H7 (cell line): ENCODE measurements around the genes CD69, KLRF1, KLRC3 and KLRC2.

- RAMPAGE, long total RNA = no peak
Observed at GRCh38 chr12:9731286-9731787, 29.4 kb downstream of the CD69 start.

DNA sequence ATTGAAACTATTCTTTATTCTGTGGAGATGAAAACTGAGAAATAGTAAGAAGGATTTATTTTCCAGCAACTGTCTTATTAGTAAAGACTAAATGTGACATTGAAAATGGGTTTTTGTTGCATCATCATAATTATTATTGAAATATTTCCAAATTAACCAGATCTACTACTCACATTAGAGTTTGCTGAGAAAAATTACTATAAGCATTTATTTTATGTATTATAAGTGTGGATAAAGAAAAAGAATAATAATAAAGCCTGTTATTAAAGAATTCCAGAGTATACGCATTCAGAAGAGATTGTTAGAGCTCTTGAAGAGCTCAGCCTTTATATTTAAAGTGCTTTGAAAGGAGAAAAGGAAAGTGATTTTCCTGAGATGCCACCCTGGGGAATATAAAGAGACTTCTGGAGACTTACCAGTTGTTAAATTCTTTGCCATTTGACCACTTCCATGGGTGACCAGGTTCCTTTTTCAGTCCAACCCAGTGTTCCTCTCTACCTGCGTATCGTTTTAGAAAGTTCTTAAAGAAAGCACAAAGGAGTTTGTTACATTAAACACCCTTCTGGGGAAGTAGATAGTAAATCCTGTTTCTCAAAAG lies 6.4 kb downstream of the CD69 start:
- RAMPAGE, long total RNA = no peak

GRCh38 chr12:9756597-9757224 lies 4.0 kb downstream of the CD69 start:
- RAMPAGE, long total RNA = no peak

DNA sequence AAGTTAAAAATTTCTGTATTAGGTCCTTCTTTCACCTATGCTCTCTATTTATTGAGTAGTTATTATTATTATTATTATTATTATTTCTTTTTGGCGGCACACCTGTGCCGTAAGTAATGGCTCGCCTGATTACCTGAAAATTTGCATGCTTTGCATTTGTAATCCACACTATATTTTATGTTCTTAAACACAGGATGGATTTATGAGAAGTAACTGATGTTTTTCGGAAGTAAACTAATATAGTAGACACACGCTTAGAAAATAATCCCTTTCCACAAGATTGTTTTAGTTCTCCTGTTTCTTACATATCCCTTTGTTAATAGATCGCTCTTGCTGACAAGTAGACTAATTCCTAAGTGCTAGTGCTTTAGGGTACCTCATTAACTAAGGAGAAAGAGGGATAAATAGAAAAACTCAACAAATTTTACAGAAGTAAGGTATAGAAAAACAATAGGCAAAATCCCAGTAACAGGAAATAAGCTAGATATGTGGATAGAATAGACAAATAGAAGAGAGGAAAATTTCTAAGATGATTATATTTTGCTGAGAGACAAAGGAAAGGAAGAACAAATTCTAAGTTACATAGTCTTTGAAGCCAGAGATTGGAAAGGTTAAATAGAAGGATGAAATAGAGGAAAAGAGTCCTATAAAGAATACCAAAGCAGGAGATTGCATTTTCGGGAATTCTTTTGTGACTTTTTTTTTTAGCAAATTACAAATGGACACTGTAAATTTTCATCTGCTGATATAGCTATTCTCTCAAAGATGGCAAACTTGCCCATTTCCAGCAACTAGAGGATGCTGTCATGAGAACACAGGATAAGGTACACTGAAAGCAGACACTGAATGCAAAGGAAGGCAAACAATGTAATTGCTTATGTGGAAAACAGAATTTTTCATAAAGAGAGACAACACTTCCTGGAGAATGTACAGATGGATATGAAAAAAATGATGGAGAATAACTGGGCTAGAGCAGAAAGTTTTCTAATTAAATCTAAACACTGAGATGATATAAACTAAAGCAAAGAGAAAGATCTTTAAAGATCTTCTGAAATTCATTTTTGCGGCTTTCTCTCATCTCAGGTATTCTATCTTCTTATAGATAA lies 922 bp downstream of the CD69 start:
- RAMPAGE, long total RNA = no peak

DNA sequence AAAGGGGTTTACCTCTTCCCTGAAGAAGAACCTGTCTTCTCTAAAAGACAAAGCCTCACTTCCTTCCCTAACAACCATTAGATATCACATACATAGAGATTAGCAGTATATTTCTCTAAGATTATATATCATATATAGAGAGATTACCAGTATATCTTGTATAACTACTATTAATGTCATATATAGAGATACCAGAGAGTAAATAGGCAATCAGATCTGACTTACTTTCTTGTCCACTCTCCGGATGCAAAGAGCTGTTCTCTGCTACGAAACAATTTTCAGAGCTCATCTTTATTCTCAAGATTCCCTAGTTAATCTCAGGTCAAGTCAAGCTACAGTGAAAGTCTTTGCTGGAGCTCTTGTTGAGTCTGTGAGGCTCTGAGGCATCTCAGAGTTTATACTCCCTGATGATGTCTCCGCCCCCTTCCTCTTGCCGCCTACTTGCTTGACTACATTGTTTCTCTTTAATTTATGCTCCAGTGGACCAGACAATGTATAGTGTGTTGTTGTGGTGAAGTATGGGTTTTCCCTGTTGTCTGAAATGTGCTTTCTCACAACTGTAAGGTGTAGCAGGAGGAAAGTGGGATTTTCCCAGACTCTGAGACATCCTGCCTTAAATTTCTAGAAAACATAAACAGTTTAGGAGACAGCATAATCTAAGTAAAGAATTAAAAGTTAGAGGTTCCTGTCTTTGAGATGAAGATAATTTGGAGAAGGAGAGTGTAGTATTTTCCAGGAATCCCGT lies at the start of gene CD69:
Gene CD69 (minus strand): TSS at position 370 of the 745 bp plus-strand sequence.
- RAMPAGE, long total RNA = no peak

- RAMPAGE, long total RNA = no peak
Observed at GRCh38 chr12:9827226-9827523, at the start of gene KLRF1. Gene KLRF1 (plus strand): TSS chr12:9827481.

DNA sequence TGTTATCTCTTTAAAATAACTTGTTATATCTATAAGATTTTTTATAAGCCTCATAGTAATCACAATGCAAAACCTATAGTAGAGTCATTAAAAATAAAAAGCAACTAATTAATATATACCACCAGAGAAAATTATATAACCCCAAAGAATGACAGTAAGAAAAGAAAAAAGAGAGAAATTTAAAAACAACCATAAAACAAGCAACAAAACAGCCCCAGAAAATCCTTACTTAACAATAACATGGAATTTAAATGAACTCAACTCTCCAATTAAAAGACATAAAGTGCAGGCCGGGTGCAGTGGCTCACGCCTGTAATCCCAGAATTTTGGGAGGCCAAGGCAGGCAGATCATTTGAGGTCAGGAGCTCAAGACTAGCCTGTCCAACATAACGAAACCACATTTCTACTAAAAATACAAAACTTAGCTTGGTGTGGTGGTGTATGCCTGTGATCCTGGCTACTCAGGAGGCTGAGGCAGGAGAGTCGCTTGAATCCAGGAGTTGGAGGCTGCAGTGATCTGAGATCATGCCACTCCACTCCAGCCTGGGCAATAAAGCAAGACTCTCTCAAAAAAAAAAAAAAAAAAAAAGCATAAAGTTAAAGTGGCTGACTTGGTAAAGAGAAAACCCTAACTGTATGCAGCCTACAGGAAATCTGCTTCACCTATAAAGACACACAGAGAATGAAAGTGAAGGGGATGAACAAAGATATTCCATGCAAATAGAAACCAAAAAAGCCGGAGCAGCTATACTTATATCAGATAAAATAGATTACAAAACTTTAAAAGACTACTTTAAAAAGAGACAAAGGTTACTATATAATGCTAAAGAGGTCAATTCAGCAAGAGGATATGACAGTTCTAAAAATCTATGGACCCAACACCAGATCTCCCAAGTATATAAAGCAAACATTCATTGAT lies 4.3 kb downstream of the CLEC2B start:
- RAMPAGE, long total RNA = no peak

GRCh38 chr12:9872166-9872573 lies 3.0 kb upstream of the CLEC2B start:
- RAMPAGE, long total RNA = no peak

DNA sequence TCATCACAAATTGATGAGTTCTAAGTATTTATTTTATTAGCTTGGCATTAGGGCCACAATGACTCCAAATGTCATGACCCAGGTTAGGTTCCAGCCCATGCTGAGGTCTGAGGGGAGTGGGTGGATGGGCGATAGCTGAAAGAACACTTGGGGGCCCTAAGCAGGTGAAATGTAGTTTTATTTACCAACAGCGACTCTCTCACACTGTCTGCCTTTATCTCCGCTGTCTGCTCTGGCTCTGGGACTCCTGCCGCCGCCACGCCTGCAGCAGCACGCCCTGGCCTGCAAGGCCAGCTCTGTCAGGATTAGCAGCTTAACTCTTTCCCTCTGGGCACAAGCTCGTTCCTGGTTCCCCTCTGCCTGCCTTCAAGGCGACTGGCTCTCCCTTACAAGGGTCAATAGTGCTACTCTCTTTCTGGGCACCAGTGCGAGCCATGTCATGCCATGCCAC lies 3.5 kb upstream of the CLEC2B start:
- RAMPAGE, long total RNA = no peak

DNA sequence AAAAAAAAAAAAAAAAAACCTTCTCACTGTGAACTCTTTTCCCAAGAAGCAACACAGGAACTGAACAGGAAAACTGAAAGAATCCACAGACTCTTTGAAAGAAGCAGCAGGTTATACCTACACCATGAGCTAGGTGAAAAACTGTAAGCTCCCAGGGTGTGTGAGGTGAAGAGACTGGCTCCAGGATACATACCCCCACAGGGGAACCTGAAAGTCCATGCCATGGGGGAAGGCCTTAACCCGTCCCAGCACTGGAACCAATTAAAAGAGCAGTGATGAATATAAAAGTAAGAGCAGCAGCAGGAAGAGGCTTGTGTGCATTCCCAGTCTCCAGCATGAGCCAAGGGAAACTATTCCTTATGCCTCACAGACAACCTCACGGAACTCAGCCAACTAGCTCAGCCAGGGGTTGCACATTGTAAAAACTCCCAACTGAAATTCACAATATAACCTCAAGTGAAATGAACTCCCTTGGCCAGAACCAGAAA lies 2.0 kb upstream of the CLEC1A start:
- RAMPAGE, long total RNA = no peak

DNA sequence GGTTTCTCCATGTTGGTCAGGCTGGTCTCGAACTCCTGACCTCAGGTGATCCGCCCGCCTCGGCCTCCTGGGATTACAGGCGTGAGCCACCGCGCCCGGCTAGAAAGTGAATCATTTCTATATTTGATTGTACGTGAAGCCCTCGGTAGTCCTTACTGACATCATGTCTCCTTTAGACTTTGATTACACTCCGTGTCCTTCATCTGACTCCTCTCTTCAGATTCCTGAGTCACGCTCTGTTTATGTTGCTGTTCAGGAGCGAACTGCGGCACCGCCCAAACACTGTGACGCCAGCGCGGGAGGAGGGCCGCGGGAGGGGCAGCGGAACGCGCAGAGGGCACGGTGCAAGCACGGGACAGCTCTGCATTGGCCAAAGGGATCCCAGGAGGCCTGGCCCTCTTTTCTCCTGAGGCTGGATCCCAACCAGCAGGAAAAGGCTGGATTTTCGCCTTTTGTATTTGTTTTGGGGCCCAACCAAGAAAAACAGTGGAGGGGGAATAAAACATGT lies 480 bp upstream of the GABARAPL1 start:
- RAMPAGE, long total RNA = no peak

DNA sequence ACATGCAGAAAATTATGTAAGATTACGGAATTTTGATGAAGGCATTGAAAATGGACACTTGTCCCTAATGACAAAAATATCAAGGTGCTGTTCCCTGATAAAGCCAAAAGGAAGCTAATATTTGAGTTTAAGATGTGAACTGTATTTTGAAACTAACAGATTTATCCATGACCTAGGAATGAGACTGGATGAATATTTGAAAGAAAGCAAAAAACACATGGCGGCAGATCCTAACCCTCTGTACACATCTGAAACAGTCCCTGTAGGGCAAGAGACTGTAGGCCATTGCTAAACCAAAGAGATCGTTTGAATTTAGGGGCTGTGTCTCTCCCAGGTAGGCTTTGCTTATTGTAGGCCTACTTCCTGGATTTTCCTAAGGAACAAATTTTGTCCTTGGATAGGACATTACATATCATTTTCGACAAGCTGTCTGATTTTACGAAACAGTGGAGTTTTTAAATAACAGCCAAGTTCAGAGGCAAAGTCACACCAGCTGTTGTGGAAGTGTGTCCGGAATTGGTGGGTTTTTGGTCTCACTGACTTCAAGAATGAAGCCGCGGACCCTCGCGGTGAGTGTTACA lies 11.4 kb downstream of the GABARAPL1 start:
- RAMPAGE, long total RNA = no peak

DNA sequence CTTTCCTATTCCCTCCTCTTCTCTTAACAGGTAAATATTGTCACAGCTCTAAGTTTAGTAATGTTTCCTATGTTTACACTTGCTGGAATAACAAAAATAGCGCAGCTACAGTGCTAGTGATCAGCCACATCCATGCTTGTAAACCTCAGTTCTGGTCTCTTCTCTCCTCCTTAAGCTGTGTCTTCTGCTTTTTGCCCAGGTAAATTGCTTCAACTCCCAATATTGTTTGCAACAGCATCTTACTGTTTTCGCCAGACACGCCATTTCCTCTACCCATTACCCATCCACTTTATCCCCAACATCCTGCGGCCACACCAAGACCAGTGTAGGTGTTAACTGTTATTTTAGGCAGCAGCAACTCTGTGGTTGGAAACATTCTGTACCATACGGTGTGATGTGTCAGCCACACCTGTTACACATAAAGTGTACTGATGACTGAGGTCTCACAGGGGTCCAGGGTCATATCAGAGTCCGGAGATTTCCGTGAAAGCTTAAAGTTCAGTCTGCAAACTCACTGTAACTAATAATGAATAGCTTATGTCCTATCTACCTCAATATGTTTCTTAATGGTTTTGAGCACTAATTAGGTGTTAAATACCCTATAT lies 21.8 kb upstream of the KLRD1 start:
- RAMPAGE, long total RNA = no peak

DNA sequence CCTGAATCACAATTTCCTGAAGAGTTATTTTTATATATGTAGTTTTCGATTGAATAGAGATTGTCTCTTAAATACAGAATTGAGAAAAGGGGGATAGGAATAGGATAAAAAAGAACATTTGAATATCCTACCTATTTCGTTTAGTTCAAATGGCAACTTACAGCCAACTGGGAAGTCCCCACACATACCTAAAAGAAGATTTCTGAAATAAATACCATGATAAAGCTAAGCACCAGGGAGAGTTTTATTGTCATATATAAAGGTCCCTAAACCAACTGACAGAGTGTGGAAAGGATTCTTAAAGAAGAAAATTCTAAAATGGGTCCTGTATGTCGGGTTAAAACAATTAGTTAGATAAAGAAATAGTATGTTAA lies 1.9 kb upstream of the KLRK1 start:
- RAMPAGE, long total RNA = no peak

DNA sequence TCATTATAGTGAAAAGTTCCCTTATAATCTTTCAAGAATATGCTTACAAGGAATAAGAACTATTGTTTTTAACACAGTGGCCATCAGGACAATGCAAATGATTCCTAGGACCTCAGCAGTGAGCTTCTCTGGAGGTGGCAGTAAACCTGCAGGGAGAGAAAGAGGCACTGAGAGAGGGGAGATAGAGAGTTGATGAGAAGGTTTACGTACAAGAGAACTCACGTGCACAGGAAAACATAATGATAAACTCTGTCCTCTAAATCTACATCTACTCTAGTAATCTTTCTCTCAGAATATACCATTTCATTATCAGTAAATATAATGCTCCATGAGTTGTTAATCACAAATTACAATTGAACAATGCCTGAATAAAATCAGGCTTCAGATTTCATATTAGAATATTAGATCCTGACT lies 685 bp downstream of the KLRC4 start:
- RAMPAGE, long total RNA = no peak

- RAMPAGE, long total RNA = no peak
Observed at GRCh38 chr12:10420228-10420646, at the start of gene KLRC3. Gene KLRC3 (minus strand): TSS chr12:10420595.

DNA sequence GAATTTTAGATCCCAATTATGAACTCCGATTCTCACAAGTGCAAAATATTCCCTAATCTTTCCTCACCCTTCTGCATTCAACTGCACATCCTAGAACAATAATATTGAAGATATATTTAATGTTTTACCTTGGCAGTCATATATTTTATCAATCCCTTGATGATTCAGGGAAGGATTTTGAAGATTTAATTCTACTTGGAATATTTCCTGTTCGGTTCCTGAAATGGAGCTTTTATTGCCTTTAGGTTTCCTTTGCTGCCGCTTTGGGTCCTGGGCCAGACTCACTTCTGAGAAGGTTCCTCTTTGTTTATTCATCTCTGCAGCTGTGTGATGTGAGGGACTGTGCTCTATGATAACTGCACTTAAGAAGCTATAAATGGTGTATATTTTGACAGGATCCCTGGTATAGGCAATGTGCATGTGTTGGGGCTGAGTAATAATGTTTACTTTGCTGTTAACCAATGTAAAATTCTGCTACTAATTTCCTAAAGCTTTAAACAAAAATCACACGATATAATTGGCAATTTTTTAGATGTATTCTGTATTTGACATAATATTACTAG lies at the start of gene KLRC2:
Gene KLRC2 (minus strand): TSS at position 339 of the 563 bp plus-strand sequence.
- RAMPAGE, long total RNA = no peak

DNA sequence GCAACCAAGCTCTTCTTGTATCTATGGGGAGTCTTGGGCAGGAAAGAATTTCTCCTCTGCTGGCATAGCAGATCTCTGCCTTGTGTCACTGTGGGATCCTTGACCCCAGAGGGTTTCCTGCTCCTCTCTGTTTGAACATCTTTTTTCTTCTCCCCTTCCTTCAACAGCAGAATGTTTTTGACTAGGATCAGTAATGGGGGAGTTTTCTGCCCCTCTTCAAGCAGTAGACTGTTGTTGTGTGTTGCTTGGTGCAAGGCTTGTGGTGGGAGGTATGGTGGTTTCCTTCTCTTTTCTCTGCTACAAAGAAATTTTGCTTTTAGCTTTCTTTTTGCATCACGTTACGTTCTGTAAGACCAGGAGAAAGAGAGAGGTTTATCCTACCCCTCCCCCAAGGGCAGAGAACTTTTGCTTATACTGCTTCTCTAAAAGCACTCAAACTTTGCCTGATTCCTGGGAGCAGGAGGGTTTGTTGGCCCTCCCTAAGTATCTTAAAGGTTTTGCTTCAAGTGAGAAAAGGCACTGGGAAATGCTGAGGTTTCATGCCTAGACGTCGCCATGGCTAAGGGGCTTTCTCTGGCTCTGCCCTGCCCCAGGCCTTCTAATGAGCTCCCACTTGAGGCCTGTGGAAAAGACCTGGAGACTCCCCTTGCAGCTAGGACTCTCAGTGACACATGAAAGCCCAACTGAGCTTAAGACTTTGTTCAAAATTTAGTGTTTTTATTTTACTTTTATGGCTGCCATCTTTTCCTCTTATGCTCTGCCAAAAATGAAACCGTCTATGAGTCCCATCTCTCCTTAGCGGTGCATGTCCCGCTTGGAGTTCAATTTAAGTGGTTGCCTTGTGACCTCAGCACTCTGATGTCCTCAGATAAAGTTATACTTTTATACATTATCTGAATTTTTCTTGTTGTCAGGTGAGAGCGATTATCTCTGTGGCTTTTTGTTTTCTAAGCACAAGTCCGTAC lies 49.2 kb downstream of the EIF2S3B start:
- RAMPAGE, long total RNA = no peak

DNA sequence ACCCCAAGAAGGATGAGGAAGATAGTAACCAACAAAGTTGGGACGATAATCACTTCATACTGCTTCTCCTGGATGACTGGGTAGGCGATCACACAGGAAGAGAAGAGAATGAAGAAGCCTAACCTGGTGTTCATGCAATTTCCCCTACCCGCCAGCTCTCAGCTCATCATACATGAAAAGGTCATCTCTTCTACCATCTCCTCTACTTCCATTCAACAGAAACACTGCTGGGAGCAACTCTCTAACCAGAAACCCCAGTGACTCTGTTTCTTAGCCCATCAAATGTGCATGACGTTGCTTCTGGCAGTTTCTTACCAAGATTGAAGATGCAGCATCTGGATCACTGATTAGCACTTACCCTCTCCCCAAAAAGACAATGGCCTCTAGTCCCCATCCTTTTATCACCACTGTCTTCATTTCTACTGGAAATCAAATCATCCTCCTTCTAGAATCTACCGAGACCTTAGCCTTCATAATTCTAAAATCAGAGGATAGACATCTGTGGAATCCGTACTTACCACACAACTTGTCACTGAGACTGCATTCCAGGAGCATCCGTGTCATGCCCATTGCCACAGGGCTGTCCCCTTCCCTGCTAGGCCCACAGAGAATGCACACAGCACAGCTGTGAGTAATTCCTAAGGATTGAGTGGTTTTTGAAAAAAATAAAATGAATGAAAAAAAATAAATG lies 20.8 kb upstream of the MAGOHB start:
- RAMPAGE, long total RNA = no peak

DNA sequence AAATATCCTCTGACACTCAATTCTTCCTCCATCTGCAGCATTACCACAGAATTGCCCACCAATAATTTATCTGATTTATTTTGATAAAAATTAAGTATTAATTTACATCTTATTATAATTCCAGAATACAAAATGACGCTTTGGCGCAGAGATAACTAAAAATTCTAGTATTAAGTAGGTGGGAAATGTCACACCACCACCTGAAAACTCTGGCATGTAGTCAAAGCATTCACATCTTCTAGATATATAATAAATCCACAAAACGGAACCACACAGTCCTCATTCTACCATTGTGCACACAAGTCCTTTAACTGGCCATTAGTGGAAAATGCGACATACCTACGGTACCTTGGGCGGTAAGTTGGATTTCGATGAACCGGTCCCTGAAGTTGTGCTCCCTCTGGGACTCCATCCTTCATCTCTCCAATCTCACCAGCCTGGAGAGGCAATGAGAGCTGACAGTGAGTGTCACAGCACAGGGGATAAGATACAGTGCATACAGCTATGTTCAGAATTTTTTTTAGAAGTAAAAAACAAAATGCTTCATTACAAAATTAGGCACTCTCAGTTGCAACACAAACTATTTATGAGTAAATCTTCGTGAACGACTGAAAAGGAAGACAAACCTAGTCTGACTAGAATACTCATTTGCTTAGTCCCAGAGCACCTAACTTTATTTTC lies 19.3 kb downstream of the YBX3 start:
- RAMPAGE, long total RNA = no peak